SJCRH30 (cell line): ENCODE data around the gene MBD3L2B.

- RAMPAGE, long total RNA = no peak
Observed at GRCh38 chr19:6833273-6833870, 54.0 kb upstream of the ADGRE1 start.

- RAMPAGE, long total RNA = no peak
Observed at GRCh38 chr19:7021268-7021832, at the start of gene MBD3L2B. Gene MBD3L2B (minus strand): TSS chr19:7021431.

- RAMPAGE, long total RNA = no peak
Observed at GRCh38 chr19:7114961-7115995, 45.8 kb downstream of the ZNF557 start.

GRCh38 chr19:7141456-7142097, 72.1 kb downstream of the ZNF557 start:
- RAMPAGE, long total RNA = no peak

- RAMPAGE, long total RNA = no peak
Observed at GRCh38 chr19:7145412-7145860, 75.9 kb downstream of the ZNF557 start.

DNA sequence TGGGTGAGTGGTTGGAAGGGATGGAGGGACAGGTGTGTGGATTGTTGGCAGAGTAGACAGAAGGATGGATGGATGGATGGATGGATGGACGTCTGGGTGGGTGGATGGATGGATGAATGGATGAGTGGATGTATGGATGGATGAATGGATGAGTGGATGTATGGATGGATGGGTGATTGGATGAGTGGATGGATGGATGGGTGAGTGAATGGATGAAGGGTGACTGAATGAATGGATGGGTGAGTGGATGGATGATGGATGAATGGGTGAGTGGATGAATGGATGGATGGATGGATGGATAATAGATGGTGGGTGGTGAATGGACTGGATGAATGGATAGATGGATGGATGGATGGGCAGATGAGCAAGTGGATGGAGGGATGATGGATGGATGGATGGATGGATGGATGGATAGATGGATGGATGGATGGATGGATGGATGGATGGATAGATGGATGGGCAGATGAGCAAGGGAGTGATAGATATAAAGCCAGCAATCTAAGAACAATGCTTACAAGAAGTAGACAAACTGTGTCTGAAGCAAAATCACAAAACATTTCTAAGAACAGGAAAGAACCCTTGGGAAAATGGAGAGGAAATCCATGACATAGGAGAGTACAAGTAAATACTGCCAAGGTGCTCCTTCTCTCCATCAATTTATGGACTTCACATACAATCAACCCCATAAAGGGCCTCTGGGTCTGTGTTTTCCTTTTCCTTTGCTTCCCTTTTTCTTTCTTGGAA, 65.1 kb downstream of the INSR start:
- RAMPAGE, long total RNA = no peak

DNA sequence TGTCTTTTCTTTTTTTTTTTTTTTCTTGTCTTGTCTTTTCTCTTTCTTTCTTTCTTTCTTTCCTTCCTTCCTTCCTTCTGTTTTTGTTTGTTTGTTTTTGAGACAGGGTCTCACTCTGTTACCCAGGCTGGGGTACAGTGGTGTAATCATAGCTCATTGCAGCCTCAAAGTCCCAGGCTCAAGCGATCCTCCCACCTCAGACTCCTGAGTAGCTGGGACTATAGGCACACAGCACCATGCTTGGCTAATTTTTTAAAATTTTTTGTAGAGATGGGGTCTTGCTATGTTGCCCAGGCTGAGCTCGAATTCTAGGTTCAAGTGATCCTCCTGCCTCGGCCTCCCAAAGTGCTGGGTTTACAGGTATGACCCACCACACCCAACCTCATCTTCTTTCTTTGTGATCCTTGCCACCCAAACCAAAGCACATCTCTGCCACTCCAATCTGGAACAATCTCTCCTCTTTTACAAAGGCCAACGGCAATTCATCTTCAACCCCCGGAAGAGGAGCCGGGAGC, 38.7 kb downstream of the INSR start:
- RAMPAGE, long total RNA = no peak

DNA sequence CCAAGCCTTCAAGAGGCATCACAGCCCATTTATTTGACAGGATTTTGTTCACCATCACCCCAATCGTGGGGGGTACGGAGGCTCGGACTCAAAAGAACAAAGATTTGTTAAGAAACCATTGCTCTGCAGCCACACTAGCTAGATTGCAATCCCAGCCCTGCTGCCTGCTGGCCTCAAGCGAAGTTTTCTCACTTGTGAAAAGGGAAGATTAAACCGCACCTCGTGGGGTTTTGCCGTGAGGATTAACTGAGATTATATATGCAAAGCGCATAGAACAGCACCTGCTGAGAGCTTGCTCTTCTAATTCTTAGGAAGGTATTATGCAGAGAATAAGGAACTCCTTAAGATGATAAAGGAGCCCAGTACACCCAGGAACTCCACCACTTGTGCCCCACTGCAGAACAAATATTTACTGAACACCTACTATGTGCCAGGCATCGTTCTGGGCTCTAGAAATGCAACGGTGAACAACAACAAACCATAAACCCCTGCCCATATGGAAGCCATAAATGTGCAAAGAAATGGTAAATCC, 3.0 kb downstream of the INSR start:
- RAMPAGE, long total RNA = no peak

DNA sequence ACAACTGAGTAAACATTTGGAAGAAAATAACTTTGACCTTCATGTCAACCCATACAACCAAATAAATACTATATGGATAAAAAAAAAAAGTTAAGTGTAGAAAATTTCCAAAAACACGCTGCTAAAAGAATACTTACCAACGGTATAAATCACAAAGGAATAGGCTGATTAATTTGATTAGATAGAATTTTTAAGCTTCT, 18.4 kb upstream of the ARHGEF18 start:
- RAMPAGE, long total RNA = no peak

GRCh38 chr19:7428560-7429340, 60.1 kb downstream of the PEX11G start:
- RAMPAGE, long total RNA = no peak

DNA sequence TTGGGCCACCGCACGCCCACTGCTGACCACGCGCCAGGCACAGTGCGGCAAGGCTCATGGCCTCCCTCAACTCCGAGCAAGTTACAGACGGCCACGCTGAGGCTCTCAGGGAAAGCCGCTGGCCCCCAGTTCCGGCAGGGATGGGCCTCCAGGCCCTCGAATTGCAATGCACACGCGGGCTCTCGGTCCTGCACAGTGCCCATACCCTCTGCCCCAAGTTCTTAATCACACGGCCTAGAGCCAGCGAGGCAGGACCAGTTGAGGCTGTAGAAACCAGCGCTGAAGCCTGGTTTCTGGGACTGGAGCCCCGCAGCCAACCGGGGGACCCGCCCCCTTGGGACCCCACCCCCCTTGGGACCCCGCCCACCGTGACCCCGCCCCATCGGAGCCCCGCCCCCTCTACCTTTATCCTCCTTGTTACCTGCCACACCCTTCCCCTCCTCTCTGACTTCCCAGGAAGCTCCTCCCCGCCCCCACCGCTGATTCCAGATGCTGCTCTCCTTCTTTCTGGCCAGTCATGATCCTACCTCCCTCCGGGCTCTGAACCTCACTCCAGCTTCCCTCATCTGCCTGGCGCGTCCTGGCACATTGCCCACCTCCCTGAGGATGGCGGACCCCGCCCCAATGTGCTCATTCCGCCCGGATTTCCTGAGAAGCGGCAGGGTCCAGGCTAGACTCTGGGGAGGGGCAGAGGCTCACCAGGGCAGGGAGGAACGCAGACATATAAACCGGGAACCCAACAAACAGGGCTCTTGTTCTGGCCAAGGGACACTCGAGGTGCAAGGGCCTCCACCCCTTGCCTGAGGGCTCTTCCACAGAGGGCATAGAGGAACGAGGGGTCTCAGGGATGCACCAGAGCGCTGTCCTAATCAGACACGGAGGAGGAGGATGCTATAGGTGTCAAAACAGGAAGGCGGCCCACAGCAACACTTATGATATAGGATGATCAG, 5.8 kb downstream of the PEX11G start:
- RAMPAGE, long total RNA = no peak

DNA sequence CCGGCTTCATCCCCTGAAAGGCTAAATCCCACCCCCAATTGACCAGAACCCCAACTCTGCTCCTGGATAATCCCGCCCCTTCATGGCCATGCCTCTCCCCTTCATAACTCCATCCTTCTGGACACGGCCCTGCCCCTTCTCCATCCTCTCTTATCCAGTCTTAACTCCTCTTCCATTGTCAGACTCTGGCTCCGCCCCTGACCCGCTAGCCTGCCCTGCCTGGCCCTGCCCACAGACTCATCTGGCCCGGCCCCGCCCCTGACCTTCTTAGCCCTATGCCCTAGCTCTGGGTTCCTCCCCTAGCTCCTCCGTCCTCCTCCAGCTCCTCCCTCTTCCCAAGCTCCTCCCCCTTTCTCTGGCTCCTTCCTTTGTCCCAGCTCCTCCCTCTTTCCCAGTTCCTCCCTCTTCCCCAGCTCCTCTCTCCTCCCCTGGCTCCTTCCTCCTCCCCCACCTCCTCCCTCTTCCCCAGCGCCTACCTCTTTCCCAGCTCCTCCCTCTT, 9.1 kb downstream of the TEX45 start:
- RAMPAGE, long total RNA = no peak

- RAMPAGE, long total RNA = no peak
Observed at GRCh38 chr19:7528534-7529502, 6.4 kb downstream of the MCOLN1 start.

- RAMPAGE, long total RNA = no peak
Observed at GRCh38 chr19:7536083-7536822, 736 bp downstream of the PNPLA6 start.

DNA sequence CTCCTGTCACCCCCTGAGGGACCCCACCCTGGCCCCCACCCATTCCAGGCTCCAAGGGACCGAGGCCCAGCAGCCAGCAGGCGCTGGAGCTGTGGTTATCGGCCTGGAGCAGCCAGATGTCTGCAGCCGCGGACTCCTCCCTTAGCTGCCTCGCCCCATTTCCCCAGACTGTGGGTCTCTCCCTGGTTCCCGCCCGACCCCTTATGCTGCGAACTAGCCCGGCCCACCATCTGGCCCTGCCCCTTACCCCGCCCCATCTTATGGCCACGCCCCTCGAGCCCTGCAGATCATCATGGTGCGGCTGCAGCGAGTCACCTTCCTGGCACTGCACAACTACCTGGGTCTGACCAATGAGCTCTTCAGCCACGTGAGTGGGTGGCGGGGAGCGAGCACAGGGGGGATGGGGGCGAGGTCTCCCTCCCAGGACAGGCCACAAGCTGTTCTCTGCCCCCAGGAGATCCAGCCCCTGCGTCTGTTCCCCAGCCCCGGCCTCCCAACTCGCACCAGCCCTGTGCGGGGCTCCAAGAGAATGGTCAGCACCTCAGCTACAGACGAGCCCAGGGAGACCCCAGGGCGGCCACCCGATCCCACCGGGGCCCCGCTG, 5.7 kb downstream of the PNPLA6 start:
- RAMPAGE, long total RNA = no peak

DNA sequence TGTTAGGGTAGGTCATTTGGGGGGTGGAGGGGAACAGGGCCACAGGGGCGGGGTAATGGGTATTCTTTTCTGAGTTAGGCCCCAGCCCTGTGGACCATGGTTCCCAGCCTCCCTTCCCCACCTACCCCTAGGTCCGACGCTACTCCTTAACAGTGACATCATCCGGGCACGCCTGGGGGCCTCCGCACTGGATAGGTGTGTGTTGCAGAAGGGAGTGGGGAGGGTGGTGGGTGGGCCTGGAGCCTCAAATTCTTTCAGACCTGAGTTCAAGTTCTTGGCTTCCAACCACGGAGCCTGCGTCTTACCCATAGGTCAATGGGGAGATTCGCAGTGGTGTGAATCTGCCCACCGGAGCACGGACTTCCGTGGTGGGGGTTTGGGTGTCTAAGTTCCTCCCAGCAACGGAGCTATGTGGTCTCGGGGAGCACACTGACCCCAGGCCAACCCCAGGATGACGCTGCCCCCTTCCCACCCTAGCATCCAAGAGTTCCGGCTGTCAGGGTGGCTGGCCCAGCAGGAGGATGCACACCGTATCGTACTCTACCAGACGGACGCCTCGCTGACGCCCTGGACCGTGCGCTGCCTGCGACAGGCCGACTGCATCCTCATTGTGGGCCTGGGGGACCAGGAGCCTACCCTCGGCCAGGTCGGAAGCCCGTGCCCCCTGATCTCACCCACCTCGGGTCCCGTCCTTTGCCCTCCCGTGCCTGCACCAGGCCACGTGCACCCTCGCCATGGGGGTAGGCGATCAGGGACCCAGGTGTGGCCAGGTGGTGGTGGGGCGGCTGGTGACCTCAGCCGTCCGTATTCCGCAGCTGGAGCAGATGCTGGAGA, 18.8 kb downstream of the PNPLA6 start:
- RAMPAGE, long total RNA = no peak

GRCh38 chr19:7560836-7561586, 25.5 kb downstream of the PNPLA6 start:
- RAMPAGE, long total RNA = no peak

DNA sequence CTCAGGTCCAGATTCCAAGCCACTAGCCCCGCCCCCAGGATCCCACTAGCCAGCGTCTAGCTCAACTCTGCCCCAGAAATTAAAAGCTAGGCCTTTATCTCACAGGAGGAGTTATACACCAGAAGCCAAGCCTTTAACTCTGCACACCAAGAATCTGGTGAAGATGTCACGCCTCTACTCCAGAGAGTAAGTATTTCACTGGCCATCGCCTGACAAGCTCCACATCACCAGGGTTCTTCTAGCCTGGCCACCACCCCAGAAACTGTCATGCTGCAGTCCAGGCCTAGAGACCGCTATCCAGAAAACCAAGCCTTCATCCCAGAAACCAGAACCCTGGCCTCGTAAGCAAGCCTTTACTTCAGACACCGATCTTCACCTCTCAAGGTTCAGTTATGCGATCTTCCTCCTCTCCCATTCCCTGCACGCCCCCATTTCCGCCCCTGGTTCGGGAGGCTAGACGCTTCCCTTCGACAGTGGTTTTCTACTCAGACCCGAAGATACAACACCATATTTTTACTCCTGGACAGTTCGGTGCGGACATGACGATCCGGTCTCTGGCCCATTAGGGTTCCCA, 471 bp downstream of the XAB2 start:
- RAMPAGE, long total RNA = no peak

- RAMPAGE, long total RNA = no peak
Observed at GRCh38 chr19:7630248-7630692, 677 bp downstream of the PET100 start.

DNA sequence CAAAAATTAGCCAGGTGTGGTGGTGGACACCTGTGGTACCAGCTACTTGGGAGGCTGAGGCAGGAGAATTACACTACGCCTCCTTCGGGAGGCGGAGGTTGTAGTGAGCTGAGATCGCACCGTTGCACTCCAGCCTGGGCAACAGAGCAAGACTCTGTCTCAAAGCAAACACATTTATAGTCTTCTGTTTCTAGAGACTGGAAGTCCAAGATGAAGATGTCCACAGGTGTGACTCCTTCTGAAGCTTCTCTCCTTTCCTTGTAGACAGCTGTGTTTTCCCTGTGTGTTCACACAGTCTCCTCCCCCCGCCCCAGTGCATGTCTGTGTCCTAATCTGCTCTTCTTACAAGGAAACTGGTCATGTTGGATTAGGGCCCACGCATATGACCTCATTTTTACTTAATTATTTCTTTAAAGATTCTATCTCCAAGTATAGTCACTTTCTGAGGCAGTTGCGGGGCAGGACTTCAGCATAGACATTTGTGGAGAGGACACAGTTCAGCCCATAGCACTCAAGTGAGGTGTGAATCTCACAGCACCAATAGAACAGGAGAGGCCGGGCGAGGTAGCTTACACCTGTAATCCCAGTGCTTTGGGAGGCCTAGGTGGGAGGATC, 12.4 kb downstream of the STXBP2 start:
- RAMPAGE, long total RNA = no peak